Pericardium (tissue), 1 donor: ENCODE measurements around a stretch of chr11.

GRCh38 chr11:128505316-128506174, 81.8 kb downstream of the ETS1 start:
- RRBS, result no CpG with 5 or more reads among the region's 14 CpGs

GRCh38 chr11:128509870-128510564, 77.3 kb downstream of the ETS1 start:
- RRBS, result no CpG with 5 or more reads among the region's 2 CpGs

DNA sequence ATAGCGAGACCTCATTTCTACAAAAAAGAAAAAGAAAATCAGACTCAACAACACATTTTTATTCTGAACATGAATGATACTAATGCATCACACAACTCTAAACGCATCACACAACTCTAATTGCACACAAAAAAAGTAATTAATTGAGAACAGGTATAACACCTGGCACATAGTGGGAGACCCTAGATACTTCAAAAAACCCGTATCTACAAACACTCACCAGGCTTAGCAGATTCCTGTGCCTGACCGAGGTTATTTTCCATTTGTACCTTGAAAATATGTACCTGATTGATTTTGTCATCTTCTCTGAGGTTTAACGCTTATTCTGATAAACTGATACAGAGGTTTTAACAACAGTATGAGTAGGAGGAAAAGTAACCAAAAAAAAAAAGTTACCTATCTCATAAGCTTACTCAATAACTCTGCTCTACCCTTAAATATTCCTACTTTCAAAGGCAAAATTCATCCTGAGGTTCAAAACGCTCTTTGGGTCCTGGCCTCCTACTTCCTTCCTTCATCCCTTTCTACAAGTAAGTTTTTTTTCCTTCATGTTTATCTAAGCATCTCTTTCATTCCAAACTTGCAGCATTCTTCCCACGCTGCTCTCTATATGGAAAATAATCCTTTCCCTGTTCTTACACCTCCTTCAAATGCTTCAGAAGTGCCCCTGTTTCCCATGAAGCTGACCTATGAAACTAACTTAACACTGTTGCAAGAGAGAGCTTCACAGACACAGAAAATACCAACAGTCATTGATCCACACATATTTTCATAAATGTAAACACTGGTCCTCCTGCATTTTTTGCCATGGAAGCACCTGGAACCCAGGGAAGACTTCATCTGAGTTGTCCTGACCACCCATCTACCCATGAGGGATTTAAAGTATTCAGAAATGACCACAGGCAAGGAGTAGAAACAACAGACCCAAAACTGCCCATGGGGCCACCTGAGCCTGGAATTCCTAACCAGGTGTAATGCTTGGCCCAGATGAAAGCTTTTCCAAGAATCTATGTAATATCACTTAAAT, 73.2 kb downstream of the ETS1 start:
- RRBS, result no CpG with 5 or more reads among the region's 7 CpGs

DNA sequence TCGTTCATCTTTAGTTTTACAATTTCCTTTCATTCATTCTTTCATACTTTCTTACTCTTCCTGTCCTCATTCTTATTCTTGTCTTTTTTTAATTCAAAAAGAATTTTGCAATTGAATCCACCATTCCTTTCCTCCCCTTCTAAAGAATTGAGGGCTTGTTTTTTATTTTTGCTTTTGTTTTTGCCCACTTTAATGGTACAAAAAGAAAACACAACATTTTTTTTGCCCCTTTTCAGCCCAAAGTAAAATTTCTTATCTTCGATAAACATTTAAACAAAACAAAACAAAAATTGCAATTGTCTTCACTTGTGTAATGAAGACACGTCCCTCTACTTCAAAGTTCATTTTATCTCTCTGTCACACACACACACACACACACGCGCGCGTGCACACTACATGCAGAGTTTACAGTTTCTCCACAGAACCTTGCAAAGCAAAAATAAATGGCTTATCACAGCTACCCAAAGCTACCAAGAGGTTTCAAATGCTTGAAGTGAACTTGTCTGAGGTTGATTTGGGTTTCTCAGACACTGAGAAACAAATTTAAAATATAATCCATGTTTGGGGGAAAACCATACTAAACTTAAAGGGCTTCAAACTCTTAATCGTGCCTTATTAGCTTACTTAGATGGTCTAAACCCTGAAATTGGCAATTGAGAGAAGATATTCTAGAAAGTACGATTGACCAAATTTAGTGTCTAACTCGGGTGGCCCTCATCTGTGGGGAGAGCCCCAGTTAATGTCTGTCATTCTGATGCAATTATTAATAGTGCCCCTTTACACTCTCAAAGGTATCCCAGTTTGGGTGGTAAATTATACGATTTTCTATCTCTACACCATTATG, 72.2 kb downstream of the ETS1 start:
- RRBS, result no CpG with 5 or more reads among the region's 11 CpGs

- RRBS, result no CpG with 5 or more reads among the region's 7 CpGs
Observed at GRCh38 chr11:128516420-128517205, 70.7 kb downstream of the ETS1 start.

DNA sequence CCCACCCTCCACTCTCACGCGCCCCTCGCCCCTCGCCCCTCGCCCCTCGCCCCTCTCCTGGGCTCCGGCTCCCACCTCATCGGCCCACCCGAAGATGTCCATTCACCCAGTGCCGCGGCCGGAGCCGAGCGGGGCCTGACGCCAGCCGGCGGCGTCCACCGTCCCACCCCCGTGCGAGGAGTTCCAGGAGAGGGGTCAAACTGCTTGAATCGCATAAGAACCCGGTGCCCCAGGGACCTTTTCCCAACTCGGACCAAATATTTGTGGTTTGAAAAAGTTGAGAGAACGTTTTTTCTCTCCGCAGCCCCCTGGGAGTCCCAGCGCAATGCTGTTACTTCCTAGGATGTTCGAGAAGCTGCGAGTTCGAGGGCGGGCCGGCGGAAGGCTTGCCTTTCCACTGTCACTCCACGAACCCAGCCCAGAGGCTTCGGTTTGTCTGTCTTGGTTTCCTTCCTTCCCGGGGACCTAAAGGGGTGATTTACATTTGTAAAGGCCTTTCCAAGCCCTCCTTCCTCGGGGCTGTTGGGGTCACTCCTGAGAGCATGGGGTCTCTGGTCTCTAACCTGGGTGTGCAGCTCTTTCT, 38.0 kb downstream of the ETS1 start:
- RRBS, result 10% methylated on average over 19 of the region's 37 CpGs

GRCh38 chr11:128552387-128553471, 34.6 kb downstream of the ETS1 start:
- RRBS, result no CpG with 5 or more reads among the region's 14 CpGs

DNA sequence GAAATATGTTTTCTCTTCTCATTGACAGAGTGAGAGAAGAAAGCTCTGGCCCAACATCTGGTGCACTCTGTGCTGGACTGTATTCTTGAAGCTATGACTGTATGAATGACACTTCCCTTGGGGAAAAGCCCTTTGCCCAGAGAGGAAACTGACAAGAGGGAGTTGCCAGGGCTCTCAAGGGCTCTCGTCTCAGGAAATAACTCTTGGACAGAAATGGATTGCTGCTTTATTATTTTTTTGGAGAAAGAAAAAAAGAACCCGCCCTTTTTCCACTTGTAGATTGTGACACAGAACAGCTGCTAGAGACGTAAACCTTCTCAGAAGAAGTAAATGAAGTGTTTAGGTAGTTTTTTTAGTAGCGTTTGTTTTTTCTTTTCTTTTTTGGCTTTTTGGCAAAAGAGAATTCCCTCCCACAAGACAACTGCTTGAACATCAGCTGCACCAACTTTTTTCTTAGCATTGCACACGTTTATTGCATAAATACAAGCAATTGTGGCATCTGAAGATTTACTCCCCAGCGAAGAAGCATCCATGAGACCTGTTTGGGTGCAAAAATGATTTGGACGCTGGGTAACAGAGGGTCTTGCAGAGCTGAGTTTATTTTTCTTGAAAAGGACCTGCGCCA, 11.3 kb downstream of the ETS1 start:
- RRBS, result no CpG with 5 or more reads among the region's 8 CpGs

- RRBS, result no CpG with 5 or more reads among the region's 14 CpGs
Observed at GRCh38 chr11:128585450-128586168, 1.7 kb downstream of the ETS1 start.

GRCh38 chr11:128628063-128629220, 41.1 kb upstream of the ETS1 start:
- RRBS, result no CpG with 5 or more reads among the region's 17 CpGs

DNA sequence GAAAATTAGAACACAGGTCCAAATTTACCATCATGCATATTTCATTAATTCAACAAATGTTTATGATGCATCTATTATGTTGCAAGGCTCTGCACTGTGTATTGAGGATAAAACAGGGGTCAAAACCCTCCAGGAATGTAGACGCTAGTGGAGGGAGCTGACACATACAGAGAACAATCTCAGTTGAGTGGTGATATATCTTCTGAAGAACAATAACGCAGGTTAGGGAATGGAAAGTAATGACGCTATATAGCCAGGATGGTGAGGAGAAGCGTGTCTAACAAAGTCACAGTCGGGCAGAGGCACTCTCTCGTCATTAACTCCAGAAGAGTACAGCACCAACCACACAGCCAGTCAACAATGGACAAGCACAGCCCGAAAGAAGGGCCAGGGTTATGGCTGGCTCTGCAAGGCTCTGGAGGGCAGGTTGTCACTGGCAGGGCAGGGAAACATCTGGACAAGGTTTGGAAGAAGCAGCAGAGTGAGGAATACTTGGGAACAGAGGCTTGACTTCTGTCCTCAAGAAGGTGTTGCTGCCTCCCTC, 3.9 kb downstream of the FLI1 start:
- RRBS, result no CpG with 5 or more reads among the region's 7 CpGs

DNA sequence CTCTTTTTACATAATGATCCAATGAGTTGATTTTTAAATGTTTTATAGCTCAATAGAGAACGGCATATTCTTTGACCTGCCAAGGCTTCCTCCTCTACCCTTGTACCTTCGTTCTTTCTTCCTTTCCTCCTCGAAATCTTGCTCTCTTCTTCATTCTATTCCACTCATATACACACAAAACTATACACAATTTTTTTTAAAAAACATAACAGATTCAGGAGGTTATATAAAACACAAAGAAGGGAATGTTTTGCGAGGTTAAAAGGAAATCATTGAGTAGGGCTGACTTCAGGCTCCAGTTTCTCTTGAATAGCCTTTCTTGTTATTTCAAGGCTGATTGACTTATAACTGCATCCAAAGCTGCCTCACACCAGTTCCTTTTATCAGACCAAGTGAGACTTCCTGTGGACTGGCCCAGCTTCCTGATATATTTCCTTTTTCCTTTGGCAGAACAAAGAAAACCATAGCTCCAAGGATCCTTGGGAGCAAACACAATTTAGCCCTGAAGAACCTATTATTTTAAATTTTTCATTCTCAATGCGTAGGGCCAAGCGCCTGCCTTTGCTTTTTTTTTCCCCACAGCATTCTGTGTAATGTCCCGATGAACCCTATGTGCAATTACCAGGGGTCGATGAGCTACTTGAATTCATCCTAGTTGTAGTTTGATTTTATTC, 11.6 kb downstream of the FLI1 start:
- RRBS, result no CpG with 5 or more reads among the region's 8 CpGs

- RRBS, result no CpG with 5 or more reads among the region's 4 CpGs
Observed at GRCh38 chr11:128721301-128721865, 27.5 kb downstream of the FLI1 start.

DNA sequence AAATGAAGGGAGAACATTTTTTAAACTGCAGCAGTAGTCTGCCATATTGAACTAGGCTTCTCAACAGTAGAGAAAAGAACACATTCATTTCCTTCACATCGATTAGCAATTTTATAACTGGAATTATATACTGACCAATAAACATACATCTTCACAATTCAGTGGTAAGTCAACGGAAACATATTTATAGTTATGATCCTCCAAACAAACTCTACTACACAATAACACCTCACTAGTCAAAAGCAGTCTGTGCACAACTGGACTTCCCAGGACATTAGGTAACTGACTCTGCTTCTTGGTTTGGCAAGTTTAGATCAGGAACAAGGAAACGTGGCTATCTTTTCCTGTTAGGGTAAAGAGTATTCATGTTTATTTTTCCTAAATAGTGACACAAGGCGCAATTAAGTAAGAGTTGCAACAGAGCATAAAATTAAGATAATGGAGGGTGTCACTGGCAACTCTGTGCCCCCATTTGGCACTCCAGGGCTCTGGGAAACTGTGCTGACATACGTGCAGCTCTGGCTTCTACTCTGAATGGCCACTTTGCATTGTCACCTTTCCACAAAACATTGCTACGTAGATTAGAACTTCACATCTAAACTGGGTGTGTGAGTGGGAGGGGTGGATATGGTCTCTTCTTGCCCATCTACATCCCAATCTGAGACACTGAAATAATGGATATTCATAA, 70.2 kb upstream of the TP53AIP1 start:
- RRBS, result no CpG with 5 or more reads among the region's 6 CpGs

- RRBS, result no CpG with 5 or more reads among the region's 3 CpGs
Observed at GRCh38 chr11:129023921-129024380, 81.3 kb upstream of the TP53AIP1 start.

DNA sequence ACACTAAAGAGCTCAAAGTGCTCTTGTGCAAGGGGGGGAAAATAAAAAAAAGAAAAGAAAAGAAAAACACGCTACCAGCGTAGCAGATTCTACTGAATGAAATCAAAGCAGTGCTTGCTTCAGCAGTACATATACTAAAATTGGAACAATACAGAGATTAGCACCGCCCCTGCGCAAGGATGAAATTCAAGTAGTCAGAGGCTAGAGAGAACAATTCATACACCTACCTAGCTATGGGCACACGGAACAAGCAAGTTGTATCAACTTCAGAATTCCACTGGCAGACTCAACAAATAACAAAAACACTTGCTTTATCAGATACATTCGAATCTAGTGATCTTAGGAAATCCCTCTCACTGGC, 10.7 kb upstream of the ARHGAP32 start:
- RRBS, result no CpG with 5 or more reads among the region's 6 CpGs

DNA sequence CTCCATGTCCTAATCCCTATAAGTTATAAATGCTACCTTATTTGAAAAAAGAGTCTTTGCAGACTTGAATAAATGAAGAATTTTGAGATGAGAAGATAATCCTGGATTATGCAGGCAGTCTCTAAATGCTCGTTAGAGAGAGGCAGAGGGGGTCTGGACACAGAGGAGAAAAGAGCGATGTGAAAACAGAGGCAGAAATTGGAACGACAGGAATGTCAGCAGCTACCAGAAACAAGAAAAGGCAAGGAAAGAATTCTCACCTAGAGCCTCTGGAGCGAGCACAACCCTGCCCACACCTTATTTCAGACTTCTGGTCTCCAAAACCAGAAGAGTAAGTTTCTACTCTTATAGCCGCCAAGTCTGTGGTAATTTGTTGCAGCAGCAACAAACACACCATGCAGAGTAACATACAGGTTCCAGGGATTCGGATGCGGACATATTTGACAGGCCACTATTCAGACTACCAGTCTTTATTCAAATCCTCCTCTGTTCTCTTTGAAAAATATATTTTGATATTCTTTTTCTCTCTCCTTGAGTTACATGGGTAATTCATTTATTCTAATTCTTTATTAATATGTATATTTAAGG, 23.8 kb upstream of the ARHGAP32 start:
- RRBS, result no CpG with 5 or more reads among the region's 7 CpGs

DNA sequence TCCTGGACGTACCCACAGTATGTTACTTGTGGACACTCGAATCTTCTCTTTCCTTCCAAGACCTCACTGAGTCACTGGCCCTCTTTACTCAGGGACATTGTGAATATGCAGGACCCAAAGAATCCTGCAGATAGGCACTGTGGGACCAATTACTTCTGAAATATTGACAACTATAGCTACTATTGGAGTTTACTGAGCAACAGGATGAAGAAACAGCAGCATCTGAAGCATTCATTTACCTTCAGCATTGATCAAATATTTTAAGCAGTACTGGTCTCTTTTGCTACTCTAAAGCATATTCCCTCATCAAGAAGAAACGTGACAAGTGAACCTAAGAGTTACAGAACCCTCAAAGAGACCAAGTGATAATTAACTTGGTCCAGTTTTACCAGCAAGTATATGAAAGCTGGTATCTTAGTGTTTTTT, 29.8 kb upstream of the ARHGAP32 start:
- RRBS, result no CpG with 5 or more reads among the region's 3 CpGs

DNA sequence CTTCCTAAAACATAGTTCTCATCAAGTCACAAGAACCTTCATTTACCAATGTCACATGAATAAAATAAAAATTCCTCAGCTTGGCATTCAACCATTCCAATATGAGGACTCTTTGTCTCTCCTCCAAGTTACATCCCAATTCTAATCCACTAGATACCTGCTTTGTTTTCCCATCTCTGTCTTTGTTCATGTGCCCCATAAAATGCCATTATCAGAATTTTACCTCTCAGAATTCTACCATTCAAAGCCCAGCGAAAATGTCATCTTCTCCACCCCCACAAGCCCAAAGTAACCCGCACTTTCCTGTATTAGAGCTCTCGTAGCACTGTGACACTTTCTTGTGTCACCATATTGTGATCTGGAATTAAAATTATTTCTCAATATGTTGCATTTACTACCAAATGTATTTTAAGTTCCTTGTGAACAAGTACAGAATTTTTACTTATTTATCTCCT, 51.5 kb upstream of the ARHGAP32 start:
- RRBS, result no CpG with 5 or more reads among the region's 3 CpGs